Measurements from ENCODE around the gene PLEKHA3.

GRCh38 chr2:177313271-177313774 is 48.8 kb upstream of the NFE2L2 start:
- PRO-cap: no peak

GRCh38 chr2:177322659-177323063 is 58.1 kb upstream of the NFE2L2 start:
- PRO-cap: no peak

DNA sequence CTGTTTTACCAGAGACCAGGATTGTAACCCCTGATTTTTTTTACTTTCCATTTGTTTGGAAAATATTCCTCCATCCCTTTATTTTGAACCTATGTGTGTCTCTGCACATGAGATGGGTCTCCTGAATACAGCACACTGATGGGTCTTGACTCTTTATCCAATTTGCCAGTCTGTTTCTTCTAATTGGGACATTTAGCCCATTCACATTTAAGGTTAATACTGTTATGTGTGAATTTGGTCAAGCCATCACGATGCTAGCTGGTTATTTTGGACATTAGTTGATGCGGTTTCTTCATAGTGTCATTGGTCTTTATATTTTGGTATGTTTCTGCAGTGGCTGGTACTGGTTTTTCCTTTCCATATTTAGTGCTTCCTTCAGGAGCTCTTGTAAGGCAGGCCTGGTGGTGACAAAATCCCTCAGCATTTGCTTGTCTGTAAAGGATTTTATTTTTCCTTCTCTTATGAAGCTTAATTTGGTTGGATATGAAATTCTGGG is 20.5 kb upstream of the AGPS start:
- PRO-cap: no peak

DNA sequence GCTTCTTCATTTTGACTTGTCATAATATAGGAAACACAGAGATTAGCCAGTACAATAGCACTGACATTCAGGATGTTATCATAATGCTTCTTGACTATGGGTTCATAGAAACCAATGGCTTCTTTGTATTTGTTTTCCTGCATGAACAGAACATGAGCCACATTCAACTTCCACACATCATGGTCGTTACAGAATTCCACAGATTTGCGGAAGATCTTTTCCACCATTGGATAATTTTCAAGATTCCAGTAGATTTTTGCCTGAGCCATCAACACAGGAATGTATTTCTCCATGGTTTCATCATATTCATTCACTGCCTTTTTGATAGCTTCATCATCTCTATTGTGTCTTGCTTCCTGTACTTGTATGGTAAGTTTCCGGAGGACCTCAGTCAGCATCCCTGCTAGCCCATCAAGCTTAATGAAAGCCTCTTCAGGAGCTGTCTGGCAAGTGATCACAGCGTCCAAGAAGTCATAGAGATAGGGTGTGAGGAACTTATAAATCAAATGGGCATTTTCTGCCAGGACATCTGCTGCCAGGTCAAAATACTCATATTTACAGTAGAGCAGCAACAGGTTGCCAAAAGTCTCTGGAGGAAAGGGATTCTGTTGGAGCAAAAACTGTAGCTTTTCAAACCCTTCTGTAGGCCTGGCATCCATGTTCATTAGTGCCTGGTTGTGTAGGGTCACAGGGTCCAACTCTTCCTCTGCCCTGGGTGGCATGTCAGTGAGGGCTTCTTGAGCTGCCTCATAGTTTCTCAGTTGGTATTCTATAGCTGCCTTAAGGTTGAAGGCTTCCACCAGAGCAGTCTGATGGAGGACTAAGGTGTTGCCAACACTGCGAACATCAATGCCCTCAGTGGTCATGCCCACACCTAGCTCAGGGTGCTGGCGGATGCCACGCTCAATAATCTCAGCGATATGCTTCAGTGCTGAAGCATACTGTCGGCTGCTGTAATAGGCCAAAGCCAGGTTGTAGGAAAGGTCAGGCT is 1.1 kb downstream of the TTC30B start:
- PRO-cap: no peak

- PRO-cap: no peak
Observed at GRCh38 chr2:177724512-177724810, 105.9 kb upstream of the TTC30A start.

DNA sequence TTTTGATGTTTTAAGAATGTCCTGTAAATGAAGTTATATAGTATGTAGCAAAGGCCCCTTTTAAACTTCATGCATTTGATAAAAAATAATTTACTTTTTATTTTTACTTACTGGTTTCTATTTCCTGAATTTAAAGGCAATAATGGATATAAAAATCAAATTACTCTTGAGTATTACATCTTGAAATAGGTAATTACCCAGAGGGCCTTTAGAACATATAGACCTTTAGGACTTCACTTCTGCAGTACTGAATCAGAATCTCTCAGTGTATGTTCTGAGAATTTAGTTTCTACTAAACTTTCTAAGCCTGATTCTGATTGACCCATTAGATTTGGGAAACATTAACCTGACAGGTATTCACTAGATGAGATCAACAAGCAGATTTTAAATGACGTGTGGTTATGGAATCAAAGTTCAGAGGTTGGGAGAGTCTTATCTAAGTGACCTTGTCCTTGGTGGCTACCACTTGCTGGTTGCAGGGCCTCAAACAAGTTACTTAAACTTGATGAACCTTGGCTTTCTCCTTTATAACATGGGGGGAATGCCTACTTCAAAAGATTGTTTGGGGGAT is 198.8 kb downstream of the PDE11A start:
- PRO-cap: no peak

GRCh38 chr2:177888489-177889027 is 184.0 kb downstream of the PDE11A start:
- PRO-cap: no peak

- PRO-cap: bidirectional peak, plus-strand start at chr2:178480532, minus-strand start at chr2:178480177
Observed at GRCh38 chr2:178479944-178480945, at the start of gene PLEKHA3. PLEKHA3 (plus strand) TSS chr2:178480457.

DNA sequence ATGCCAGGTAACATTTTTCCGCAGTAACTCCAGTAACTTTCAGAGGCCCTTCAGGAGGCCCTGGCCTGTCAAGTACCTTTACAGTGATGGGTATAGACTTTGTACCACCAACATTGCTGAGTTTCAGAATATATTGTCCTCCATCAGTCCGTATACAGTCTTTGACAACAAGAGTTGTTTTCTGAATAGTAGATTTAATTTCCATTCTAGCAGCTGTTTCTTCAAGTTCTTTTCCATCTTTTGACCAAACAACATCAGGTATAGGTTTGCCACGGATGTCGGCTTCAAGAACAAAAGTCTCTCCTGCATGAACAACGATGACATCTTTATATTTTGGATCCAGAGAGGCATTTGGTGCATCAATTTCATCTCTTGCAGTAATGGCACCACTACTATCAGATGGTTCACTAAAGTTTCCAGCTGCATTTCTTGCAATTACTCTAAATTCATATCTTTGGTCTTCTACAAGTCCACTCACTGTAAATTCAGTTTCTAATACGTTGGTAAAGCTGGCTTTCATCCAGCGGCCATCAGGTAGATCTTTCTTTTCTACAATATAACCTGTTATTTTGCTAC is 83.8 kb downstream of the PLEKHA3 start:
- PRO-cap: no peak

DNA sequence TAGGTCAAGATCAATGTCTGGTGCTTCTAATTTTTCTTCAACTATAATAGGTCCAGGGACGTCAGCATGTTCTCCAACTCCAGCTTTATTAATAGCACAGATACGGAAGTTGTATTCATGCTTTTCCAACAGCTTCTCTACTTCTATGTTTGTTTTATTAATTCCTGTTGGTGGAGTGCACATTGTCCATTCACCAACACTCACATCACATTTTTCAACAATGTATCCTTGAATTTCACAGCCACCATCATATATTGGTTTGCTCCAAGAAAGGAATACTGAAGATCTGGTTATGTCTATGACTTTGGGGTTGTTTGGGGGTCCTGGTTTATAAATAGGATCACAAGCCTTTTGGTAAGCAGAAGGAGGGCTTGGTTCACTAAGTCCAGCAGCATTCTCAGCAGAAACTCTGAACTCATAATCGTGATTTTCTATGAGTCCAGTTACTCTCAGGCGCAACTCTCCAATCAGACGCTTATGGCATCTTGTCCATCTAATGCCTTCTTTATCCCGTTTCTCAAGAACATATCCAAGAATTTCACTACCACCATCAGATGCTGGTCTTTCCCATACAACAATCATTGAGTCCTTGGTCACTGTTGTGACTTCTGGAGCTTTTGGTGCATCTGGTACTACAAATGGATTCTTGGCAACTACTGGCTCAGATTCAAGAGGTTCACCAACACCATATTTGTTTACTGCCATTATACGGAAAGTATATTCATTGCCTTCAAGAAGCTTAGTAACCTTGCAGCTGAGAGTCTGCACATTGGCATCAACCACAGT is 89.5 kb downstream of the PLEKHA3 start:
- PRO-cap: no peak

DNA sequence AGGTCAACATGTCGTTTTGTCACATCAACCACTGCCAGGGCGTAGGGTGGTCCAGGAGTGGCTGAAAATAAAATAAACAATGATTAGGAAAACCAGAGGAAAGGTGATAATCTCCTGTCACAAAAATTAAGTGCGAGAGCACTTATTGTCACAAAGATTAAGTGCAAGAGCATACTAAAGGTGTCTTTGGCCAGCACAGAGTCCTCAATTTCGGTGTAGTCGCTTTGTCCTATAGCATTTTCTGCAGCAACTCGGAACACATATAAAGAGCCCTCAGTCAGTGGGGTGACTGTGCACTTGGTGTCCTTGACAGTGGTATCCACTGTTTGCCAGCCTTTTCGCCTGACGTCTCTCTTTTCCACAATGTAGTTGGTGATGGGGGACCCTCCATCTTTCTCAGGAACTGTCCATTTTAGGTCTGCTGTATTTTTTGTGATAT is 131.9 kb downstream of the PLEKHA3 start:
- PRO-cap: no peak

- PRO-cap: no peak
Observed at GRCh38 chr2:178618209-178618586, 137.9 kb downstream of the PLEKHA3 start.

DNA sequence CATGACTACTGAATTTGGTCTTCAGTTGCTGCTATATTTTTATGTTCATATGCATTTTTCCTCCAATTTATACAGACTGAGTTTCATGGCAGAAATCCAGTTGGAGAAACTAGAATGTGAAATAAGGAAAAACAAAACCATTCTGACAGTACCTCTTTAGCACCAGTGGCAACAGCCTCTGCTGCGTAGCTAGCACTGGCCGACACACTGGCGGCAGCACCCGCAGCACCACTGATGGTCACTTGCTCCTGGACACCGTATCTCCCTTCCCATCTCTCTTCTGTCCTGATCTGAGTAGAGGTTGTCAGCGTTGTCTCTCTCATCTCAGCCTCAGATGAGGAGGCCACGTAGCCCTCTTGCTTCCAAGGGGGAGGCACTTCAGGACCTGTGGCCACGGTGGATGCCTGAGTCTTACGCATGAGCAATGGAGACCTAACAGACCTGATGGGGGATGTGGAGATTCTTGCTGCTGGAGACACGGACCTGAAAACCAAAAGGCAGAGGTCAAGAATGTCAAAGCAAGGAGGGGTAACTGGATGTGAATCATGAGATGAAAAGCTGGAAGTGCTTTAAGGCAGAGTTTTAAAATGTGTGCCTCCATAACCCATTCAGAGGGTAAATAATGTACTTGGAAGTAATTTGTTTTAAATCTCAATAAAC is 12.3 kb downstream of the TTN start:
- PRO-cap: no peak

DNA sequence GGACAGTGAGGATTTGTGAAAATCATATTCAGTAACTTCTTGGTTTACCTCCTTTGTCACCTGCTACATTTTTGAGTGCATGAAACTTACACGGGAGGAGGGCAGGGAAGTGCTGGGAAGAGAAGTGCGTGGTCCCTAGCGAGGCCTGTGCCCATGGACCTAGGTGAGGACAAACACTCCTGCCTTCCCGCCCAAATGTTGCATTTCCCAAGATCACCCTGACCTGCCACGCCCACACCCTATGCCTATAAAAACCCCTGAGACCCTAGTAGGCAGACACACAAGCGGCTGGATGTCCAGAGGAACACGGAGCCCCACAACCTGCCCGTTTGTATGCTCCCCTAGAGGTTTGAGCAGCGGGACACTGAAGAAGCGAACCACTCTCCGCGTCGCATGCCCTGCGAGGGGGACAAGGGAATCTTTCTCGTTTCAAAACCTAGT is 8.2 kb downstream of the TTN start:
- PRO-cap: no peak

GRCh38 chr2:179051286-179051727 is 1.4 kb upstream of the CCDC141 start:
- PRO-cap: no peak

DNA sequence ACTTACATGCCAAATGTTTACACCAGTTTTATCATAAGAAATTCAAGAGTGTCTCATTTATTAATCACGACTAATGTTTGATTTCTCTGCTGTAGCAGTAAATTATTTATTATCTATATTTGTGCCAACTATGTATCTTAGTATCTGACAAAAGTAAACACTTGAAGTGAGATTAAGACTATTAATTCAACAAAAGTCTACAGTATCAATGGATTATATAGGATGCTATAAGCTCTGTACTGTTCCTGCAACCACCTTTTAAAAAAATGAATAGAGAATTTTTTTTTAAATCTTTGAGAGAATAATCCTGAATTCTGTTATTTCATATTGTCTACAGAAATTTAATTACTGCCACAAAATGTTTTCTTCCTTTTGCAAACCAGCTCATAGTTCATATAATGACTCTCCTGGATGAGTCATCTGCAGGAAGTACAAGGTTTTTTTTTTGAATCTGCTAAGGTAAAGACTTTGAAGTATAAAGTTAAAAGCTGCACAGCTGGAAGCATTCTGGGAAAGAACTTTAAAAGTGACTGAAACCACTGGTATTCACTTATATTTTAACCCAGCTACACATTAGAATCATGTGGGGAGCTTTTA is 25.6 kb downstream of the SESTD1 start:
- PRO-cap: no peak

GRCh38 chr2:179274747-179275188 is 10.1 kb upstream of the SESTD1 start:
- PRO-cap: no peak

DNA sequence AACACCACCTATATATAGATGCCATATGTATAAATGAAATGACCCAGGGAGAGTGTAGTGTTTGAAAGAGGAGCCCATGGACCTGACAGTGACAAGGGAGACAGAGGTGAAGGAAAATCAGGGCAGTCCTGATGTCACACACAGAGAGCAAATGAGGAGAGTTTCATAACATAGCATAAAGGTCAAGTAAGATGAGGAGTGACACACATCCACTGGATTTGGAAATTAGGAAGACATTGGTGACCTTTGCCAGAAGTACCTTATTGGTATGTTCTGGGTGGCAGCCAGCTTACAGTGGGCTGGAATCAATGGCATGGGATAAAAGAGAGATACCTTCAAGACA is 276.6 kb downstream of the ZNF385B start:
- PRO-cap: no peak

DNA sequence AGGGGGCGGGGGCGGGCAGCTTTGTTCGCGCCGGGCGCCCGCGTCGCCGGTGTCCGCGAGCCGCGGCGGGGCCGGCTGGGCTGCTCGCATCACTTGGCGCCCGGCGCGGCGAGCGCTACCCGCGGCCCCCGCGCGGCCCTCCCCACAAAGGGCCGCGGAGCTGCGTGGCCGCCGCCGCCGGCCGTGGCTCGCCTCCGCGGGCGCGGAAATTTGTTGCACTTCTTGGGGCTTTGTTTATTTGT is 551 bp downstream of the UBE2E3 start:
- PRO-cap: no peak

DNA sequence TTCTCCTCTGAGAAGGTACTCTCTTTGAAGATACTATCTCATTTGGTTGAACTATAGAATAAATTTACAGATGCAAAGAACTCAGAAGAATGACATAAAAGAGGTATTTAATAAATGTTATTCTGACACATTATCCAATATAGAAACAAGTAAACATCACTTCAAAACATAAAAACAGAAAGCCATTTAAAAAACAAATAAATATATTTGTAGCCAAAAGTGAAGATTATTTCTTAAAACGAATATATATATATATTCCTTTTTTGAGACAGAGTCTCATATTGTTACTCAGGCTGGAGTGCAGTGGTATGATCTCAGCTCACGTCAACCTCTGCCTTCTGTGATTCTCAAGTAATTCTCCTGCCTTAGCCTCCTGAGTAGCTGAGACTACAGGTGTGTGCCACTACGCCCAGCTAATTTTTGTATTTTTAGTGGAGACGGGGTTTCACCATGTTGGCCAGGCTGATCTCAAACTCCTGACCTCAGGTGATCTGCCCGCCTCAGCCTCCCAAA is 149.7 kb upstream of the ITGA4 start:
- PRO-cap: no peak

All from aorta (tissue), 1 donor.